HL-60 (cell line): ENCODE data around the gene JUND.

DNA sequence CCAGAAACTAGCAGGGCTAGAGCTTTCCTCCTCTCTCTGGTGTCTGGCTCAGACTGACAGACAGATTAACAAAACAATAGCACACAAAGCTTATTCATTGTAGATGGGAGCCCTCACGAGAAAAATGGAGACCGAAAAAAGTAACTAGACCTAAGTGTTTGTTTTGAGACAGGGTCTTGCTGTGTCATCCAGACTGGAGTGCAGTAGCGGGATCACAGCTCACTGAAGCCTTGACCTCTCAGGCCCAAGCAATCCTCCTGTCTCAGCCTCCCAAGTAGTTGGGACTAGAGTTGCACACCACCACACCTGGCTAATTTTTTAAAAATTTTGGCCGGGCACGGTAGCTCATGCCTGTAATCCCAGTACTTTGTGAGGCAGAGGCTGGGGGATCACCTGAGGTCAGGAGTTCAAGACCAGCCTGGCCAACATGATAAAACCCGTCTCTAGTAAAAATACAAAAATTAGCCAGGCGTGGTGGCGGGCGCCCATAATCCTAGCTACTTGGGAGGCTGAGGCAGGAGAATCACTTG, 7.2 kb upstream of the MPV17L2 start:
- RRBS: no CpG with 5 or more reads among the region's 9 CpGs

DNA sequence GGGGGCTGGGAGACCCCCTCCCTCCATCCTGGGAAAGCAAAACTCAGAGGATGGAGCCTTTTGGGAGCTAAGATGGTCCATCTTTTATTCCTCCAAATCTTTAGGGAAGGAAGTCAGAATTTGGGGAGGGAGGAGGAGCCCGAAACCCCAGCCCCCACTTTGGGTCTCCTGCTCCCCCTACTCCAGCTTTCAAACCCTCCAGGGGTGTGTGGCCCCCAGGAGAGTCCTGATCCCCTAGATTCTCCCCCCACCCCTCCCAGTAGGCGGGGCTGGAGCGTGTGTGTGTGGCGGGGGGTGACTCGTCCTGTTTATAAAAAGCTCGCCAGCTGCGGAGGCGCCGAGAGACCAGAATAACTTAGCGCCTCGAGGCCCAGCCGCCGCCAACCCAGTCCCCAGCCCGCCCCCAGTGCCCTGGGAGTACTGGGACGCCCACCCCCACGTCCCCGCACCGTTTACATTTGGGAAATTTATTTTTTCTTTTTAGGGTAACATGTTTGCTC, 1.2 kb upstream of the RAB3A start:
- RRBS: no CpG with 5 or more reads among the region's 18 CpGs

DNA sequence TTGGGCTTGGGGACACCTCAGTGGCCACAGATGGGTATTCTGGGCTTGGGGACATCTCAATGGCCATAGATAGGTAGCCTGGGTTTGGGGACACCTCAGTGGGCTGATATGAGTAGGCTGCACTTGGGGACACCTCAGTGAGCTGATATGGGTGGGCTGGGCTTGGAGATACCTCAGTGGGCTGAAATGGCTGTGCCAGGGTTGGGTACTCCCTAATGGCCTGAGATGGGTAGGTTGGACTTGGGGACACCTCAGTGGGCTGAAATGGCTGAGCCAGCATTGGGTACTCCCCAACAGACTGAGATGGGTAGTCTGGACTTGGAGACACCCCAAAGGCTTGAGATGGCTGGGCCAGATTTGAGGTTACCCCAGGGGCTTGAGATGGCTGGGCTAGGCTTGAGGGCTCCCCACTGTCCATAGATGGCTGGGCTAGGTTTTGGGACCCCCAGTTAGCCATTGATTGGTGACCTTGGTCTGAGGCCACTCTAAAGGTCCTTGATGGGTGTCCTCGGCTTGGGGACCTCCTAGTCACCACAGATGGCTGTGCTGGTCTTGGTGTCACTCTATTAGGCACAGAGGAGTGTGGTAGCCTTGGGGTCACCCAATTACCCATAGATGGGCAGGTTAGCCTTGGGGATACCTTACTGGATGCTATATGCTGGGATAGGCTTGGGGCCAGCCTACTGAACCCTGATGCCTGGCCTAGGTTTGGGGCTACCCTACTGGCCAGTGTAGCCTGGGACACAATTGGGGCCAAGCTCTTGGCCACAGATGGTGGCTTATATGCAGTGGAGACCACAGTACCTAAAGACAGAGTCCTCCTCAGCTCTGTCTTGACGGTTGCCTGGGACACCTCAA, 12.0 kb downstream of the IQCN start:
- RRBS: no CpG with 5 or more reads among the region's 2 CpGs

- RRBS: 2% methylated on average over 48 of the region's 152 CpGs
Observed at GRCh38 chr19:18280944-18281977, at the start of gene JUND. Gene JUND (minus strand): TSS chr19:18281622.

DNA sequence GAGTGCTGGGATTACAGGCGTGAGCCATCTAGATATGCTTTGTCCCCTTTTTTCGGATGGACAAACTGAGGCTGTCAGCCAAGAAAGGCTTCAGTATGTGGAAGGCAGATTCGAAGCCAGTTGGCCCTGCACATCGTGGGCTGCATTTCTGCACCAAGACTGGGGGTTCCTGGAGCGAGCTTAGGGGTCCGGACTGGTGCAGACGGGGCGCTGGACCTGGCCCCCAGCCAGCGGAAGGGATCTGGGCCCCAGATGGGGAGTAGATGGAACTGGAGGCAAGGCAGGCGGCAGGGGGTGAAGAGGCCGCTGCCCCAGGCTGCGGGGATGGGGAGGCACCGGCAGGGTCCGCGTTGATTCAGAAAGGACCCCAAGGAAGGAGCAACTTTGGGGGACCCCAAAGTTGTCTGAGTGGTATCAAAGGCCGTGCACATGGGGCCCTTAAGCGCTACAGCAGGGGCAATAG, 9.7 kb upstream of the JUND start:
- RRBS: no CpG with 5 or more reads among the region's 17 CpGs

DNA sequence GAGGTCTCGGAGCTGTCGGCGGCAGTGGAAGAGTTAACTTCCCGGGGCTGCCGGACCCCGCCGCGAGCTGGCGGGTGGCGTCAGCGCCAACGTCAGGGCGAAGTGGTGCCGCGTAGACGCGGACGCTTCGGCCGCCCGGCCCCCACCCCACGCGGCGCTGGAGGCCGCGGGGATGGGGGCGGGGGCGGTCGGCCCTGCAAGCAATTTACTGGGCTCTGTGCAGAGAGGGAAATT, 10.7 kb upstream of the JUND start:
- RRBS: 2% methylated on average over 19 of the region's 29 CpGs

DNA sequence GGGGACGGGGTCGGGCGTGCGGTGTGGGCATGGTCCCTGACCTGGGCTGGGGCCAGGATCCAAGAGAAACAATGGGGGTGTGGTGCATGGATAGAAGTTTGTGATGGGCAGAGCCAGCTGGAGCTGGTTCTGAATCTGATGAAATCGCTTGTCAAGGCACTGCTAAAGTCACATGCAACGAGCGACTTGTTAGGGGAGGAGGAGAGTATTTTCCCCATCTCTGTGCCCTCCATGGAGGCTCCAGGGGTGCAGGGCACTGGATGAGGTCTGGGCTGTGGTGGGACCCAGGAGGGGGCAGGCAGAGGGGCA, 746 bp downstream of the GDF15 start:
- RRBS: no CpG with 5 or more reads among the region's 7 CpGs

DNA sequence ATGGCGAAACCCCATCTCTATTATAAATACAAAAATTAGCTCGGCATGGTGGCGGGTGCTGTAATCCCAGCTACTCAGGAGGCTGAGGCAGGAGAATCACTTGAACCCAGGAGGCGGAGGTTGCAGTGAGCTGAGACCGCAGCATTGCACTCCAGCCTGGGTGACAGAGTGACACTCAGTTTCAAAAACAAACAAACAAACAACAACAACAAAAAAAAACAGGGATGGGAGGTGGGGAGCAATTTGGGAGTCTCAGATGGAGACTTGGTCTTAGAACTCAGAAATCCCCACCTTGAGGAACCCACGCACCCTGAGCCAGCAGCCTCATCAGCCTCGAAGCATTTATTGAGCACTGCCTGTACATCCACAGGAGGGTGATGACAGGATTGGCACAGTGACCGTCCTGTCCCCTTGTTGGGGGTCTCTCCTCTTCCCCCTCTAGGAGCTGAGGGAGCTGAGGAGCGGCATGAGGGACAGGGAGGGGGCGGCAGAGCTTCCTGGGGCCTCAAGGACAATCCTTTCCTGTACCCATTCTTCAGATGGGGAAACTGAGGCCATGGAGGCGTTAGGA, 5.5 kb downstream of the GDF15 start:
- RRBS: no CpG with 5 or more reads among the region's 11 CpGs

DNA sequence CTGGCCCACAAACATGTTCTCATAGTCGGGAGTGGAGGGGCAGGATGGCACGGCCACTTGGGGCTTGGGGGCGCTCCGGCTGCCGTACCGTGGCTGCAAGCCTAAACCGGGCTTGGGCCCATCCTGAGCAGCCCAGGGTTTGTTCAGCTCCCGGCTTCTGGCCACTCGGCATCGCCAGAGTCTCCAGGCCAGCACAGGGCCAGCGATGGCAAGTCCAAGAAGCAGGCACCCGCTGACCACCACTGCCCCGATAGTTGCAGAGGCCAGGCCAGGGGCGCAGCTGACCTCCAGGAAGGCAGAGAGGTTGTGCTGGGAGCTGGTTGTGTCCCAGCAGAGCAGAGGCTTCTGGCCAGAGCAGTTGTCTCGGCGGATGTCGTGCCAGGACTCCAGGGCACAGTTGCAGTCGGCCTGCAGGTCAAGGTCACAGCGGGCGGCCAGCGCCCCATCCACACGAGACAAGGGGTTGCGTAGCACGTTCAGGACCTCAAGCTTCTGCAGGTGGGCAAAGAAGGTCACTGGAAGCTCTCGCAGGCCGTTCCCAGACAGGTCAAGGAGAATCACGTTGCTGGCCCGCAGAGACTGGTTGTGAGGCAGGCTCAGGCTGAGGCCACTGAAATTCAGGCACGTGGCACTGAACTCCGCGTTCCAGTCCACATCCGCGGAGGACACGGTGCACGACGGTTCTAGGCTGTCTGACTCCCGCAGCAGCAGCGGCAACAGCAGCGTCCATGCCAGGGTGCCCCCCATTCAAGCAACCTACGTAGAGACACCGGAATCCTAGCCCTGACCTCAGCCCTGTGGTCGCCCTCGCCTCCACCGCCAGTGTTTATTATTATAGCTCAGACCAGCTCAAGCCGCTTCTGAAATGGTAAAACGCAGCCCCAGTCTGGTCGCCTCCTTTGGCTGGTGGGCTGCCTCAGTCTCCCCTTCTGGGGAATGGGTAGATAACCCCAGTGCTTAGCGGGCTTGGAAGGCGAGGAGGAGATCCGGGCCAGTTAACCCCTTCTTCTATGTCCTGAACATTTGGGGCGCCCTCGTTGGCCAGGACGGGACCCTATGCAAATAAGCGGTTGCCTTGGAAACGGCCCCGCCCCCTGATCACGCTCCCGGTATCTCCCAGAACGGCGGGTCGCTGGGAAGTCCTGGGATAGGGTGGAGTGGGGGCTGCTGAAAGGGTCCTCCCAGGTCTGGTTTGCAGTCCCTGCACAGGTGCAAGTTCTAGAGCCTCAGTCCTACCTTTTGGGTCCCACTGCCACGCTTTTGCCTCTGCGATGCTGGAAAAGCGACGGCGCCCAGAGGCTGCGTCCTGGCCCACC, 747 bp downstream of the LRRC25 start:
- RRBS: 23% methylated on average over 5 of the region's 67 CpGs

DNA sequence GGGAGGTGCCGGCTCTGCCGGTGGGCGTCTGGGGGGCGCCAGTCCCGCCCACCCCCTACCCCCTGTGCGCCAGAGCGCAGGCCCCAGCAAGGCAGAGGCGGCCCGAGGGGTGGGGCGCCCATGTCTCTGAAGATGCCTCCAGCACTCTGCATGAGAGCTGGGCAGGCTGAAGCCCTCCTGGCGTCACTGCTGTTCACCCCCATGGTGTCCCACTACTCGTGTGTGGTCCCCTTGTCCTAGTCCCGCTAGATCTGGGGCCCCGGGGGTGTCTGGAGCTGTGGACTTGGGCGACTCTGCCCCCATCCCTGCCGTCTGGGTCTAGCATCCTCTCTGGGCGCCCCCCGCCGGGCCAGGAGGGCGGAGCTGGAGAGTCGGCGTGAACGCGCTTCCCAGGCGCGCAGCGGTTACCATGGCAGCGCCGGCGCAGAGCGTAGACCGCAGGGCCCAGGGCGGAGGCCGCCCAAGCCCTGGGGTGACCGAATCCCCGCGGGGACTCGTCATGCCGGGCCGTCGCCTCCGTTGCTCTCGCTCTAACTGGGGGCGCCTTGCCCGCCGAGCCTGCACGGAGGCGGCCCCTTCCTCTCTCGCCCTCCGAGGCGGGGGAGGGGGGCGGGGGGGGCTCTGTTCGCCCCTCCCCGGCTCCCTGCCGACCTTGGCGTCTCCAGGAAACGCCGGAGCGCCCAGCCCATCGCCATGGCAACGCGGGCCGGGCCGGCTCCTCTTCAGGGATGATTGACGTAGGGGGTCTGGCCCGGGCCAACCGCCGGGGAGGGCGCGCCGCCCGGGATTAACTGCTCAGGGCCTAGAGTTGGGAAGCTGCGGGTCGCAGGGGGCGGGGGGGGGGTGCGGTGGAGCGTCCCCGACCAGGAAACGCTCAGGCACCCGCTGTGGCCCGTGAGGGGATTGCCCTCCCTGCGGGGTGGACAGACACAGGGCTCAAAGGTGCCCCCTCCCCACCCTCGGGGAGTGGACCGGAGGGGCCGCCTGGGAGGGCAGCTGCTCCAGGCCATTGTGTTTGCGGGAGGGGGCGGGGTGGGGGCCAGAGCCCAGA, 9.0 kb downstream of the ISYNA1 start:
- RRBS: 79% methylated on average over 34 of the region's 87 CpGs

- RRBS: no CpG with 5 or more reads among the region's 19 CpGs
Observed at GRCh38 chr19:18457003-18457869, 19.3 kb upstream of the ISYNA1 start.

- RRBS: no CpG with 5 or more reads among the region's 12 CpGs
Observed at GRCh38 chr19:18491913-18492796, 29.7 kb downstream of the ELL start.

- RRBS: no CpG with 5 or more reads among the region's 17 CpGs
Observed at GRCh38 chr19:18495877-18496870, 25.7 kb downstream of the ELL start.

DNA sequence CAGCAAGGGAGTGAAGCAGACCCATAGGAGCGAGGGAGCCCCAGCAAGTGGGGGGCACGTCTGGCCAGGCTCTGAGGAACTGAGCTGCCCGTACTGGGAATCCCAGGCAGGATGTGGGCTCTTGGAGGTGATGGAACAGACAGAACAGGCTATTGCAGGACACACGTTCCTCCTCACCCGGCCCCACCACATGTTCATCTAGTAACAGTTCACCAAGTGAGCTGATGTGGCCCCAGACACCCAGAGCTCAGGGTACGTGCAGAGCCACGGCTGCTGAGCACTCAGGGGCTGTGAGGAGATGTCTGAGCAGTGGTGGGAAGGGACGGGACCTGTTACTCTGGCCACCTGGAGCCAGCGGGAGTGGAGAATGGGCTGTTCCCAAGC, 18.5 kb downstream of the ELL start:
- RRBS: no CpG with 5 or more reads among the region's 9 CpGs

GRCh38 chr19:18508434-18509031, 13.3 kb downstream of the ELL start:
- RRBS: no CpG with 5 or more reads among the region's 7 CpGs

- RRBS: 97% methylated on average over 3 of the region's 20 CpGs
Observed at GRCh38 chr19:18537480-18537955, 5.9 kb downstream of the FKBP8 start.

DNA sequence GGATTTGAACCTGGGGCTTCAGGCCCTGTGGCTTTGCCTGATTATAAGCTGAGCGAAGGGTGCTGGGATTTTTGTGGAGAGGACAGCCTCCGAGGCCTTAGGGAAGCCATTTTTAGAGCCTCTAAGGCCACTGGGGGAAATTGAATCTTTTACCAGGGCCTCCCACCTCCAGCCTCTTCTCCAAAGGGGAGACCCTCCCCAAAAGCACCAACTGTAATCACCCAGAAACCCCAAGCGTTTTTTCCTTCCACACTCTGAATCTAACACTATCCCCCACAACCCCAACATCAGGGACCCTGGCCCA, 1.1 kb downstream of the FKBP8 start:
- RRBS: no CpG with 5 or more reads among the region's 3 CpGs

DNA sequence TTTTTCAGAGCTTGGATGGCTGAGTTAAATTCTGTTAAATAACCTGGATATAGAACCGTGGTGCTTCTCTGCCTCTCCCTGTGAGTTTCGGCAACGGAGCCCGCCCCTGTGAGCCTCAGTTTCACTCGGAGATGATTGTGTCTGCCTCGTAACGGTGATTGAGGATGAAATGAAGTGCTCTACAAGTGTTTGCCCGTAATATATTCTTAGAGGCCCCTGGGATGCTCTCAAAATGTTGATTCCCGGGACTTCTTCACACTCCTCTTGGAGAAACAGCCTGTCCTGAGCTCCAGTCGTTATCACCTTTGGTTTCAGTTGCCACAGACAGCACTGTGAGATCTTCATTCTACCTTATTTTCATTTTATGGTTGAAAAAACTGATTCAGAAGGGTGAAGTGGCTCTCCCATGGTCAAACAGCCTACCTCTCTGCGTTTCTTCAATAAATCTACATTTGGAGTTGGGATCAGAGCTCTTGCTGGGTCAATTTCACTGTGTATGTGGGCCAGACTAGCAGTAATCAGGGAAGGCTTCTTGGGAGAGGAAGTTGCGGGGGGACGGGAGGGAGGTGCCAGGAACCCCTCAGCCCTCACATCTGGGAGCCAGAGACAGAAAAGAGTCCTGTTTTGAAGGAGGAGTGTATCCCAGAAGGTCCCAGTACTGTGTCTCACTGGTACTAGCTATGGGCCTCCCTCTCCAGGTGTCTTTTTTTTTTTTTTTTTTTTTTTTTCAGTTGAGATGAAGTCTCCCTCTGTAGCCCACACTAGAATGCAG, 789 bp downstream of the KXD1 start:
- RRBS: no CpG with 5 or more reads among the region's 13 CpGs

- RRBS: no CpG with 5 or more reads among the region's 32 CpGs
Observed at GRCh38 chr19:18590390-18591143, 2.0 kb downstream of the REX1BD start.

DNA sequence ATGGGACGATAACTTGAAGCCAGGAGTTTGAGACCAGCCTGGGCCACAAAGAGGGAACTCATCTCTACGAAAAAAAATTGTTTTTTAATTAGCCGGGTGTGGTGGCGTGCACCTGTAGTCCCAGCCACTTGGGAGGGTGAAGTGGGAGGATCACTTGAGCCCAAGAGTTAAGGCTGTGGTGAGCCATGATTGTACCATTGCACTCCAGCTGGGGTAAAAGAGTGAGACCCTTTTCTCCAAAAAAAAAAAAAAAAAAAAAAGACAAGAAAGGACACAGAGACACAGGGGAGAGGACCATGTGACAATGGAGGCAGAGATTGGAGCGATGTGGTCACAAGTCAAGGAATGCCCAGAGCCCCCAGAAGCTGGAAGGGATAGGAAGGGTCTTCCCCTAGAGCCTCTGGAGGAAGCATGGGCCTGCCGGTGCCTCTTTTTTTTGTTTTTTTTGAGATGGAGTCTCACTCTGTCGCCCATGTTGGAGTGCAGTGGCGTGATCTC, 7.9 kb downstream of the CRTC1 start:
- RRBS: no CpG with 5 or more reads among the region's 8 CpGs